Type B pancreatic cell (in vitro differentiated cells): ENCODE measurements around a stretch of chr22.

DNA sequence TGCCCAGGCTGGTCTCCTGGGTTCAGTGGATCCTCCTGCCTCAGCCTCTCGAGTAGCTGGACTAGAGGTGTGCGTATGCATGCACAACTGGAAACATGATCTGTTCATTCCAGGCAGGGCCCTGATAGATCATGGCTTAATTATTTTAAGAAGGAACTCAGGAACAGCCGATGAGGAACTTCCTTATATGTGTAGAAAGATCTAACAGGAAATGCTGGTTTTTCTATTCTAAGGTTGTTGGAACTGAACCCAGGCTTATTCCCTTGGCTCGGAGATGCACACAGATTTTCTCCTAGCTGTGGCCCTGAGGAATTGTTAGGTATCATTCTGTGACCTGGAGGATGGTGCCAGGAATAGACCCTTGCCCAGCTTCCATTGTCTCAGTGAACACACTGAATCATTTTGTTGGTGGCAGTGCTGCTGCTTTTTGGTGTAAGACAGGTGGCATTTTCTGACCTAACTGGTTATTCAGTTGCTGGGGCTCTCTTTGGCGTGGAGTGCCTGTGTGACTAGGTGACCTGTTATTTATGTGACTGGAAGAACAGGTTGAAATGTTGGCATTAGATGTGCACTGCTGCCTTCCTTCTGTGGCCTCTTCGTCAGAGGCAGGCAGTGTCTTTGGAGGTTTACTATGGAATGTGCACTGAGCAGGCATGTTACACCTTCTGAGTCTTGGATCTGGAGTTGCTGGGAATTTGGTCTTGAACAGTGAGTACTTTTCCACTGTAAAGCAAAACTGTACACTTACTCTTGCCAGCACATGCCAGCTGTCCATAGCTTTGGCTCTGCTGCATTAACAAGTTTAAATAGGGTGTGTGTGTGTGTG is 32.6 kb downstream of the SPECC1L start:
- PRO-cap, result bidirectional peak, plus-strand start at position 590 of the sequence, minus-strand start at position 399 of the sequence

- PRO-cap, result no peak
These were observed 33.4 kb downstream of the SPECC1L start for GRCh38 chr22:24303950-24304471.

DNA sequence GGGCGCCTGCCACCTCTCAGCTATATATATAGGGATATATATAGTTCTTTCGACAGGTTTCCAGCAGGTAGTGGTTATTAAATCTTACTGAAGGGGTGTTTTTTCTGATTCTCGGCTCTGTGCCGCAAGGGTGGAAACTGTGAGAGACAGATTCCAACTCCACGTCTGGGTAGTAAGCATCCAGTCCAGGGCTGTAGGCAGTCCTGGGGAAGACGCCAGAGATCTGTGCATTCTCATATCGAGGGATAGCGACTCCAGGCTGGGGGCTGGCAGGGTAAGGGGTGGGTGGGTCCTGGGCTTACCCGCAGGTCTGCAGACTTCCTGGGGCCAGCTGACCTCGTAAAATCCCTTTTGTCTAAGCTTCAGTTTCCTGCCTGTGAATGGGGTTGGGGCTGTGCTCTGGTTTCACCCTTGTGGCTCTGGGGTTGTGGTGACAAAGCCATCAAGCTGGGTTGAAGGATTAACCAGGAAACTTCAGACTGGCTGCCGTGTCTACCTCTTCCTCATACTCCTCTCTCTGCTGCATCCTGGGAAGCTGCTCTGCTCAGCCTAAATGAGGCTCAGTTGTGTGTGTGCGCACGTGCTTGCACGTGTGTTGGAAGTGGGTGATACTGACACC is 1.0 kb downstream of the GGT1 start:
- PRO-cap, result no peak

GRCh38 chr22:24660627-24660982 is 57.6 kb downstream of the GGT1 start:
- PRO-cap, result unidirectional peak, plus-strand start at chr22:24660751; unidirectional peak, plus-strand start at chr22:24660785; unidirectional peak, plus-strand start at chr22:24660852

DNA sequence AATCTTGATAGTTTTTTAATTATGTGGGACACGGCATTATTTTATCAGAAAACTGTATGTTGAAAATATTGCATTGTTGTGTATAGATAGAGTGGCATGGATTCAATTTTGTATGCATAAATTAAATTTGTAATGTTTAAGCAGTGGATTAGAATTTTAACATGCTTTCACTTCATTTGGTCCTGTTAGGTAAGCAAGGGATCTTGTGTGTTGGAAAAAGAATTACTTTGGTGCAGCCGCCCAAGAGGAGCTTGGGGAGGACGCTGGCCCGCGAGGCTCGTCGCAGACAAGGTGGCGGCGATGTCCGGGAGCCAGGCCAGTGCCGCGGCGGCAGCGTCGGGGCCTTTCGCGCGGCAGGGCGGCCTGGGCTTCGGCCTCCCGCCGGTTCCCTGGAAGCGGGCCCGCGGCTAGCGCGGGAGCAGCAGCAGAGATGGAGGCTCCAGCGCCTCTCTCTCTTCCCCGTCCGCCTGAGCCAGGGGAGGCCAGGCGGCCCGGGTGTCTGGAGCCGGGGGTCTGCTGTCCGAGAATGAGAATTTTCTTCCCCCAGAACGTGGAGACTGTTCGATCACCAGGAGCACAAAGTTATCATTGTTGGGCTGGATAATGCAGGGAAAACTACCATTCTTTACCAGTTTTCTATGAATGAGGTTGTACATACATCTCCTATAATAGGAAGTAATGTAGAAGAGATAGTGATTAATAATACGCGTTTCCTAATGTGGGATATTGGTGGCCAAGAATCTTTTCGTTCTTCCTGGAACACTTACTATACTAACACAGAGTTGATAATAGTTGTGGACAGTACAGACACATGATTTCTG is 82.8 kb downstream of the GGT1 start:
- PRO-cap, result no peak

DNA sequence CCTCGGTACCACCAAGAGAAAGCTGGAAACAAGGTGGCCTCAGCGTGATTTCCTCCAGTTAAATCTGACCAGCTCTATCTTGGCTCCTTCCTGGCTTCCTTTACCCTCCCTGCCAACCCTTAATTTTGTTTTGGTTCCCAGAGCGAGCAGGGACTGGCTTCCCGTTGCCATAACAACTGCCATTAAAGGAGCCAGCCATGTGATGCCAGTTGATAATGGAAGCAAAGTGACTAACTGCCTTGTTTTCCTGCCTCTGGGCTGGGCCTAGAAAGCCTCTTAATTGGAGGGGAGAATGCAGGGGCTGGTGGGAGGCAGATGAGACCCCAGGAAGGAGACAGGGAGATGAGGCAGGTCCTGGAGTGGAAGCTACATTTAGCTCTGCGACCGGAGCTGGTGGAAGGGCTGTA is 4.4 kb downstream of the SGSM1 start:
- PRO-cap, result no peak

GRCh38 chr22:24867173-24867862 is 61.3 kb downstream of the SGSM1 start:
- PRO-cap, result no peak

DNA sequence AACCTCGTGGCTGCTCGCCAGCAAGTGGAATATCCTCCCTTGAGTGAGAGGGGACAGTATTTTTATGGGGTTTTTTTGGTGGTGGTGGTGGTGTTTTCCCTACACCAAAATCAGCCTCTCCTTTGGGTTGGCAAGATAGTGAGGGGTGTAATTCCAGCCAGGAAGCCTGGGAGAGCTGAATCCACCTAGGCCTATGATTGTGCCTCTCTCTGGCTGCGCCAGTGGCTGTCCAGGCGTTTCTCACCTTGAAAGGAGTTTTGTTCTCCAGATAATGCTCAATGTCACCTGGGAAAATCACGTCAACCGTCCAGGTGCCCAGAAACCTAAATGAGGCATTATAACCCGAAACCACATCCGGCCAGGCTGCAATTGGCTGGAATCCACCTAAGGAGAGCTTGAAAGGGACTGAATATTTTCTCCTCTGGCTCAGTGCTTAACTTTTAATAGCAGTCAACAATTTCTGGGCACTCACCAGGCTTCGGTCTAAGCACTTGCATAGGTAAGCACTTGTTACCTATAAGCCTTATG is 3.4 kb downstream of the LHFPL7 start:
- PRO-cap, result no peak

DNA sequence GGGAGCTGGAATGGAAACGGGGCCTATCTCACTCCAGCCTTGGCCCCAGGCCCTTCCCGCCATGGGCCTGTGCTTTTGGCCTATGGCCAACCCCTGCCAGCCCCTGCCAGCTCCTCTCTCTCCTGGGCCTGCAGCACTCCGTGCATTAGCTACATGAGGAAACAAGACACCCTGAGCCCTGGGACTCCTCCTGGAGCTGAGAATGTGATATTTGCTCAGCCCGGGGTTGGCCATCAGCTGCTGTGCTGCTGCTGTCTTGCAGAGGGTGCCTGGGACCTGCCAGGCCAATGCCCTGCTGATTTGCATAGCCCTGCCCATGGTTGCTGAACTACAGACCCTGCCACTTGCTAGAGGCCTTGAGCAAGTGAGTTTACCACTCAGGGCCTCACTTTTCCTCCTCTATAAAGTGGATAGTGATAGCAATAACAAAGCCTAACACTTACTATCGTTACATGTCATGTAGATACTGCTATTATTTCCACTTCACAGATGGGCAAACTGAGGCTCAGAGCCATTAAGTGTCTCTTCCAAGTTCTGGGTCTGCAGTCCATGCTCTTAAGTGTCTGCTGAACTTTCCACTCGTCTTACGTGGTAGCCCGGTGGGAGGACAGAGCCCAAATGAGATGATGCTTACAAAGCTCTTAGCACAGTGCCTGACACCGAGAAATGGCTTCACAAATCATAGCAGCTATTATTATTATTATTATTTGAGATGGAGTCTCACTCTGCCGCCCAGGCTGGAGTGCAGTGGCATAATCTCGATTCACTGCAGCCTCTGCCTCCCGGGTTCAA is 99.7 kb downstream of the KIAA1671 start:
- PRO-cap, result no peak

- PRO-cap, result no peak
These were observed 110.1 kb downstream of the KIAA1671 start for GRCh38 chr22:25062261-25063371.

DNA sequence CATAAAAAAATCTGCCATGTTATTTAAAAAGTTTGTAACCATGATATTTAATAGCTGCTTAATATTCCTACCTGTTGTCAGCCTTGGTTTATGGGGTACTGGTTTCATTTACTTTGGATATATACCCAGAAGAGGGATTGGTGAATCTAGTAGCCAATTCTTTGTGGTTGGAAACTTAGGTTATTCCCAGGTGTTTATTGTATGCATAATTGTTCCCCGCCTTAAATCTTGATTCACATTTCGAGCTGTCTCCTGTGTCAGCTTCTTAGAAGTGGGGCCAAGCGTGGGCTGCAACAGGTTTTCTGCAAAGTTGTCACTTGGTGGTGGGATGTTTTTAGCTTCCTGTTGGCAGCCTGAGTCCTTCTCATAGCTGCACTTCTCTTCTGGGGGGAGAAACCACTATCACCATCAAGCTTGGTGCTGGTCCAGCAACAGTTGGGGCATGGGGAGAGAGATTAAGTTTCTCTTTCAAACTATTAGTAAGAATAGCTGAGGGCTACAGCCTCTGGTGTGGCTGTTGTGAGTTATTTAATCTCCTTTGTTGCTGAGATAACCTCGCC is 123.5 kb upstream of the CRYBB3 start:
- PRO-cap, result no peak

DNA sequence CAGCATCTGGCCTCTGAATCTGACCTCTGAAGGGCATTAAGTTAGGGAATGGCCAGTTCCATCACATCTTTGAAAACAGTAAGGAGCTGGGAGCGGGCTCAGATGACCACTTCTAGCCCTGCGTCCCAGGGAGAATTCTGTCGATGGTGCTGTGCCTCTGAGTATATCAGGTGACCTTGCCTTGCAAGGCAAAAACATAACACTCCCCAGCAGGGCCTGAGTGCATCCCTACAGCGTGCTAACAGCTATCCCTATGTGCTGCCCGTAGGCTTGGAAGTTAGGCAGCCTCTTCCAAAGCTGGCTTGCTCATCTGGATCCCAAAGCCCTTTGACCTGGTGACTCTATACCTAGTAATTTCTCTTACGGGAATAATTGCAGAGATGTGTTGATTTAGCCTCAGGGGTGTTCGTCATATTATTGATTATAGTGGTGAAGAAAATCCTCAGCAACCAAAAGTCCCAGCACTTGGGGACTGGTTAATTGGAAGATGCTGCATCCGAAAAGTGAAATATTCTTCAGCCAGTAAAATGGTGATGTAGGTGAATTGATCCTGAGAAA is 32.6 kb upstream of the CRYBB3 start:
- PRO-cap, result no peak

- PRO-cap, result no peak
These were observed 63.5 kb downstream of the CRYBB2 start for GRCh38 chr22:25282967-25283305.

- PRO-cap, result no peak
These were observed 143.9 kb upstream of the GRK3 start for GRCh38 chr22:25420541-25421102.

DNA sequence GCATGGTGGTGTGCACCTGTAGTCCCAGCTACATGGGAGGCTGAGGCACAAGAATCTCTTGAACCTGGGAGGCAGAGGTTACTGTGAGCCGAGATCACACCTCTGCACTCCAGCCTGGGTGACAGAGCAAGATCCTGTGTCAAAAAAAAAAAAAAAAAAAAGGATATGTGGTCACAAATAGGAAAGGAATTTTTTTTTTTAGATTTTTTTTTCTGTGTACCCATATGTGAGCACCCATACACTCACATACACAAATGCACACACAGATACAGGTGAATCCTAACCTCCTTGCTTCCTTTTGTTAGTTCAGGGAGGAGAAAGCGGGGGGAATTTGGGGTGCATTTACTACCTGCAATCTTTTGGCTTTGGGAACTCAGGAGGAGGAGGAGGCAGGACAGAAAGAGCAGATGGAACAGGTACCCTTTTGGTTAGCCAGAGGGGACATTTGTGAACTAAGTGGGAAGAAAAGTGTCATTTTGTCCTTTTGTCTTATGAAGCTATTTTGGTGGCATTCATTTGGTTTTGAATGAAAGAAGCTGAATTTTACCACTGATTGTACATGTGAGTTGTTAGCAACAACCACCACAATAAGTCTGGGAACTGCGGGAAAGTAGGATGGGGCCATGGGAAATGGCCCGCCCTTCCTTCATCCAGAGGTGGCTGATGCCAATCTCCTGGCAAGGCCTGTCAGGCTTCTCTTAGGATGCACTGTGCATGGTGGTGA is 92.9 kb upstream of the GRK3 start:
- PRO-cap, result no peak

GRCh38 chr22:25539238-25539694 is 25.2 kb upstream of the GRK3 start:
- PRO-cap, result no peak

DNA sequence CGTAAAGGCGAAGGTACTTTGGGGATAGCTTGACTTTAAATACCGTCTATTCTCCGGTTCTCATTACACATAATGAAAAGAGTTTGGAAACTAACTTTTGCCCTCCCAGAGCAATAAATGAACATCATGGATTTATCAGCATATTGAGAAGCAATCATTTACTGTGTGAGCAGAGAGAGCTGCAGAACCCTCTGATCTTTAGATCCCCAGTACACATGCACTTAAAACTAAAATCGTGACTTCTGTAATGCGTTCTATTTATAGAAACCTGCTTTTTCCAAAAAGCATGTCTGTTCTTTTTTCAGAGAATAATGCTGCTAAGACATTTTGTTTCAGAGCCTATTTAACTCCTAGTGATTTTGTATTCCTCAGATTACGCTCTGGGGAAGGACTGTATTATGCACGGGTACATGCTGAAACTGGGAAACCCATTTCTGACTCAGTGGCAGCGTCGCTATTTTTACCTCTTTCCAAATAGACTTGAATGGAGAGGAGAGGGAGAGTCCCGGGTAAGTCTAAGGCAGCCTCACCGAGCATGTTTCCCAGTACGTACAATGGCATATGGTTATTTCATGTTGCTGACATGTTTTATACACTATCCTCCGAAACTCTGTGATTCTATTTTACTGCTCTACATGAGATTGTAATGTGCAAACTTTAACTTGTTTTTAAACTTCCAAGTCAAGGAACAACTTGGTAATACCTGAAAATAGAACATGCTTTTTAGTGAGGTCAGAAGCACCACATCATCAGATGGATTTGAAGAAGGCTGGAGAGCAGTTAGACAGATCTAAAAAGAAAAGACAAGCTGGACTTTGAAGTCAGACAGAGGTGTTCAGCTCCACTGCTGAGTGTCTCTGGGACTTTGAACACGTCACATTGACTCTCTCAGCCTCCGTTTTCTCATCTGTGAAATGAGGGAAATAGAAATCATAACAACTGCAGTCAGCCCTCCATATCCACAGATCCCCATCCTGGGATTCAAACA is 23.8 kb upstream of the MYO18B start:
- PRO-cap, result no peak

GRCh38 chr22:25754491-25755253 is 12.7 kb downstream of the MYO18B start:
- PRO-cap, result no peak

GRCh38 chr22:25903320-25903860 is 161.4 kb downstream of the MYO18B start:
- PRO-cap, result no peak

GRCh38 chr22:26452408-26453220 is 23.6 kb downstream of the ASPHD2 start:
- PRO-cap, result no peak